Ishikawa (cell line): ENCODE measurements around the genes HSPG2 and C1QA.

DNA sequence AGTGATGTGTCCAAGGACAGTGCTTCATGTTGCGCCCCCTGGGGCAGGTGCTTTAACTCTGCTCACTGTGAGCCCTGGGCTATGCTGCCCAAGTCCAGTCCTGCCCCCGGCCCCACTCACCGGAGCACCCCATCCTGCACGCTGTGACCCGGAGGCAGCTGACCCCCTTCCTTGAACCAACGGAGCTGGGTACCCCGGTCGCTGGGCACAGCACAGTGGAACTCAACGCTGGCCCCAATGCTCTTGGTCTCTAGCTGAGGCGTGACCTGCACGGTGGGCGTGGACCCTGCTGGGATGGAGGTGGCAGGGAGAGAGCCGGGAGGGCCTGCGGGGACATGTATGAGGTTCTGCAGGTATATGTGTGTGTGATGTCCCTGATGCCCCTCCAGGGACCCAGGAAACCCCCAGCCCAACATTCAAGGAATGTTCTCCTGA is 24.6 kb downstream of the LDLRAD2 start:
- RRBS = 96% methylated on average over 5 of the region's 14 CpGs

DNA sequence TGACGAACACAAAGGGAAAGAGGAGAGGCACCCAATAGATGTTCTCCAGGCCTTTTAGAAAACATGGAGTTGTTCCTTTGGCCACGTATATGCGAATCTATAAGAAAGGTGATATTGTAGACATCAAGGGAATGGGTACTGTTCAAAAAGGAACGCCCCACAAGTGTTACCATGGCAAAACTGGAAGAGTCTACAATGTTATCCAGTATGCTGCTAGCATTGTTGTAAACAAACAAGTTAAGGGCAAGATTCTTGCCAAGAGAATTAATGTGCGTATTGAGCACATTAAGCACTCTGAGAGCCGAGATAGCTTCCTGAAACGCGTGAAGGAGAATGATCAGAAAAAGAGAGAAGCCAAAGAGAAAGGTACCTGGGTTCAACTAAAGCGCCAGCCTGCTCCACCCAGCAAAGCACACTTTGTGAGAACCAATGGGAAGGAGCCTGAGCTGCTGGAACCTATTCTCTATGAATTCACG is 29.0 kb downstream of the HSPG2 start:
- RRBS = no CpG with 5 or more reads among the region's 10 CpGs

- RRBS = no CpG with 5 or more reads among the region's 21 CpGs
These were observed 7.3 kb downstream of the HSPG2 start for GRCh38 chr1:21929434-21930499.

DNA sequence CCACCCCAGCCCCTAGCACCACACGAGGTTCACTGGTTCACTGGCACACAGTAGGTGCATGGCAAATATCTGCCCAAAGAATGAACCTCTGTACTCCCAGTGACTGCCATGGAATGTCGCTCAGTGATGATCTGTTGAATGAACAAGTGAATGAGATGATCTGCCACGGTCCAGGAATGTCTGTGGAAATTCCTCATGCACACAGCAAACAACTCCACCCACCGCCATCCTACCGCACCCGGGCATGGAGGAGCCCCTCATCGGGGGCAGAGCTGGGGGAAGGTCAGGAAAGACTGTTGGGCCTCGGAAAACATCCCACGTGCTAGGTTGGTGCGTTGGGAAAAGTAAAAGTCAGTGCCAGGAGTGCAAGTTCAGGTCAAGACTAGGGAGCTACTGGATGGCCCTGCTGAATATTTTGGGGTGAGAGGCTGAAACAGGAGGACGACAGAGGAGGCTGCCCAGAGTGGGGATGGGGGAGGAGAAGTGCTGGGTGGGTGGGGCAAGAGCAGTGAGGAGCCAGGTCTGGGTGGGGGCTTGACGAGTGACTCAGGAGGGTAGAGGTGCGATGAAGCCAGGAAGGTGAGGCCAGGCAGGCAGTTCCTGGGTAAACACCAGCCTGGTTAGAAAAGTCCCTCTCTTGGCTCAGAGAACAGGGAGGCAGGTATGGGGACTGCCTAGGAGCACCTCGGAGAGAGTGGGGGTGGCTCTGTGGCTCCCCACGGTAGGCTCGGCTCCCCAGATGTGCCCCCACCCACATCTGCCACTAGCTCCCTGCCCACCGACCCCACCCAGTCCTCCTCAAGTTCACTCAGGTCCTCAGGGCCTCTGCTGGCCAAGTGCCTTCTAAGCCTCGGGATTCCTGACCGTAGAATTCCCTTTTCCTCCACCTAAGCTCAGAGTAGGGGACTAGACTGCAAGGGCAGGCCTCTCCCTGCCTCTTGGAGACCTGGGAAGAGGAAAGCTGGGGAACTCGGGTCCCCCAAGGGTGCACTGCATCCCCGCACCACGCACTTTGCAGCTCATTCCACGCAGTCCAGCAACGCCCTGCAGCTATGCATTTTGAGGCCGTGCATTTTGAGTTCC is 1.3 kb downstream of the HSPG2 start:
- RRBS = no CpG with 5 or more reads among the region's 25 CpGs

- RRBS = 4% methylated on average over 65 of the region's 127 CpGs
These were observed at the start of gene HSPG2 for GRCh38 chr1:21937003-21938054. HSPG2 (minus strand) TSS chr1:21937310.

DNA sequence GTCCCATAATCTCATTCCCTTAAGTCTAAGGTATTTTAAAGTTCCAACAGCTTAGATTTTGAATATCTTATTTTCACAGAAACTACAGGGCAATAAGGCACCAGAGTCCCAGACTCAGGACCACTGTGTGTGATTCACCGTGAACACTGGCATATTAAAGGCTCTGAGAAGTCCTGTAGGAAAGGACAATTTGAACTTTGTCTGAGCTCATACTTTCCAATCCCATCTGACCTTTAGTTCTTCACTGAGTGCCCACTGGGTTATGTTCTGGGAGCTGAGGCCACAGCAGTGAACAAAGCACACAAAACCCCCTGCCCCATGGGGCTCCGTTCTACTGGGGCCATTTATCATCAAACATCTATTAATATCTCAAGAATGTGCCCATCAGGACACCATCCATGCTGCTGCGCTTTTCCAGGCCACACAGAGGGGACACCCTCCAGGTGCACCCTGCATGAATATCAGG is 3.6 kb upstream of the CELA3B start:
- RRBS = no CpG with 5 or more reads among the region's 3 CpGs

DNA sequence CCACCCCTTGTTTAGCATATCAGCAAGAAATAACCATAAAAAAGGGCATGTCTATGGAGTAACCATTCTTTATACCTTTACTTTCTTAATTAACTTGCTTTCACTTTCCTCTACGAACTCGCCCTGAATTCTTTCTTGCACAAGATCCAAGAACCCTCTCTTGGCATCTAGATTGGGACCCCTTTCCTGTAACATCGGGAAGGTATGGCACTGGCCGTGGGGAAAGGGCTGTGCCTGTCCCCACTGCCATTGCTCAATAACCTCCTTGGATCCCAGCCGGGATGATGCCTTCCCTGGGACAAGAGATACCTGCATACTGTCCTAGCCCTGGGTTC is 5.0 kb upstream of the CELA3A start:
- RRBS = no CpG with 5 or more reads among the region's 5 CpGs

DNA sequence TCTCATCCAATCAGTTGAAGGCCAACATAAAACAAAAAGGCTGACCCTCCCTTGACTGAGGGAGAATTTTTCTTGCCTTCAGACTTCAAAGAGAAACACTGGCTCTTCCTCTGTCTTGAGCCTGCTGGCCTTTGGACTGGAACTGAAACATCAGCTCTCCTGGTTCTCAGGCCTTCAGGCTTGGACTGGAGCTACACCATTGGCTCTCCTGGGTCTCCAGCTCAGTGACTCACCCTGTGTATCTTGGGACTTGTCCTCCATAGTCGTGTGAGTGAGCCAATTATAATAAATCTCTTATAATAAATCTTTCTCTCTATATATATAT is 6.7 kb upstream of the CDC42 start:
- RRBS = no CpG with 5 or more reads among the region's 1 CpG

- RRBS = no CpG with 5 or more reads among the region's 5 CpGs
These were observed 1.3 kb downstream of the CDC42 start for GRCh38 chr1:22053887-22054175.

GRCh38 chr1:22066515-22067486 is 14.3 kb downstream of the CDC42 start:
- RRBS = no CpG with 5 or more reads among the region's 17 CpGs

- RRBS = no CpG with 5 or more reads among the region's 8 CpGs
These were observed 24.2 kb downstream of the CDC42 start for GRCh38 chr1:22076610-22077259.

DNA sequence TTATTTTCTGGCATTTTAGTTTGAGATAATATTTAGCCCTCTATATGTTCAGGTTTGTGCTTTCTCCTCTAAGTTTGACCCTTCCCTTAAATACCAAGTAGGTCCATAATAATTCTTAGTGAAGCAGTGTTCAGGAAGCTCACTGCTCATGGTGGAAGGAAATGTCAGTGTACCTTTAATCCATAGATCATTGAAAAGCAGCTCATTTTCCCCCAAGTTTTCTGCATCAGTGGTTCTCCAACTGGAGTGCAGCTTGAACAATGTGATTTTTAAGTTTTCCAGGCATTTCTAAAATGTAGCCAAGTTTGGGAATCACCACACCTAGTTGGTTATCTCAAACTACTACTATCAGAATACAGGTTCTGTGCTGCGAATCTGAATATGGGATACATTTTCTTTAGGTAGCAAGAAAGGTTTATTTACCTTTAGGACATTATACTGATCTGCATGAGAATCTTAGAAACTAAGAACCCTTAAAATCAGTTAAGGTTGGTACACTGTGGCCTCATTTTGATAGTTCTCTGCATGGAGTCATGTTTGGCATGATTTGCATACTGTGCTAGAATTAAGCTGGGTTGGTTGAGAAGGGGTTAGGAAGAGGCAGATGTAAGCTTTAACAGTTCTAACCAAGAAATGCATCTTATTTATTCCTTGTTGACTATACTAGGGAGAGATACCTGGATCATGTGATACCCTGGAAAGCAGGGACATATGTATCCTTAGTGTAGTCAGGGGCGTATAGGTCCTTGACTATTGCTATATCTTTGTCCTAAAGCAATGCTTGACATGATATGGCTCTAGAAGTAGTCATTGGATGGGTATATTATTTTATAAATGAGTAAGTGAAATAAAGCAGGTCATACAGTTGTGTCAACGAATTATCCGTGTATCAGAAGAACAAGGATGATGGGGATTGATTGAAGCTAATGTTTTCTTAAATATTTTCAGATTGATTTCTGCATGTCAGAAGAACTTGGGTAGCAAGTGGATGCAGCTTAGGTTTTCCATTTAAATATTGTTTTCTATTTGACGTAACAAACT is 40.9 kb downstream of the CDC42 start:
- RRBS = no CpG with 5 or more reads among the region's 5 CpGs

DNA sequence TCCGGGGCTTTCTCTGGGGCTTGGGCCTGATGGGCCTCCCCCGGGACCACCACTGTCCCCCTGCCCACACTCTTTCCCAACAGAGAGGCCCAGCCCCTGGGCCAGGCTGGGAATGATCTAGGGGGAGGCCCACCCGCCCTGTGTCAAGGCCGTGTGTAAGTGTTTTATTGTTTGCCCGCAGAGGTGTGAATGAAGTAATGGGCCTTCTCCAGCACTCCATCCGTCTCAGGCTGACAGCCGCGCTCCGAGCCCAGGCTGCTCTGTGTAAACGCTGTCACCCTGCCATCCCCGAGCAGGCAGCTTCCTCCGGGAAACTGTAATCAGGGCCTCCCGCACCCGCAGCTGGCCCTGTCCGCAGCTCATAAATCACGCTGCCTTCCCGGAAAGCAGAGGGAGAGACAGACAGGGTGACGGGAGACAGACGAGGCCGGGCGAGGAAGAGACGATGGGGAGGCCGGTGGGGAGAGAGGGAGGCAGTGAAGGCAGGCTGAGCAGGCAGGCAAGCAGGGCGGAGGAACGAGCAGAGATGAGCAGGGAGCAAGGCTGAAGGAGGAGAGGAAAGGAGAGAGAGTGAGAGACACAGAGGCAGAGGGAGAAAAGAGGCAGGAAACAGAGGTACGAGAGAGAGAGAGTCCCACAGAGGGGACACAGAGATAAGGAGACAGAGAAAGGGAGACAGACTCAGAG is 109.6 kb upstream of the ZBTB40 start:
- RRBS = 15% methylated on average over 8 of the region's 26 CpGs

- RRBS = 3% methylated on average over 2 of the region's 8 CpGs
These were observed 23.1 kb upstream of the ZBTB40 start for GRCh38 chr1:22428466-22429046.

- RRBS = no CpG with 5 or more reads among the region's 1 CpG
These were observed 1.2 kb downstream of the ZBTB40 start for GRCh38 chr1:22452991-22453151.

- RRBS = no CpG with 5 or more reads among the region's 4 CpGs
These were observed 54.3 kb upstream of the EPHA8 start for GRCh38 chr1:22508988-22509419.

GRCh38 chr1:22536422-22536920 is 26.8 kb upstream of the EPHA8 start:
- RRBS = no CpG with 5 or more reads among the region's 10 CpGs

GRCh38 chr1:22557316-22557925 is 5.9 kb upstream of the EPHA8 start:
- RRBS = no CpG with 5 or more reads among the region's 7 CpGs

GRCh38 chr1:22636102-22636976 is at the start of gene C1QA:
C1QA (plus strand) TSS chr1:22636628.
- RRBS = no CpG with 5 or more reads among the region's 7 CpGs

- RRBS = no CpG with 5 or more reads among the region's 25 CpGs
These were observed 4.0 kb downstream of the C1QC start for GRCh38 chr1:22647420-22647841.